ENCODE measurements around a stretch of chr17.

- PRO-cap: unidirectional peak, plus-strand start at chr17:80661410
Observed at GRCh38 chr17:80661339-80661631, 116.6 kb downstream of the RPTOR start.

DNA sequence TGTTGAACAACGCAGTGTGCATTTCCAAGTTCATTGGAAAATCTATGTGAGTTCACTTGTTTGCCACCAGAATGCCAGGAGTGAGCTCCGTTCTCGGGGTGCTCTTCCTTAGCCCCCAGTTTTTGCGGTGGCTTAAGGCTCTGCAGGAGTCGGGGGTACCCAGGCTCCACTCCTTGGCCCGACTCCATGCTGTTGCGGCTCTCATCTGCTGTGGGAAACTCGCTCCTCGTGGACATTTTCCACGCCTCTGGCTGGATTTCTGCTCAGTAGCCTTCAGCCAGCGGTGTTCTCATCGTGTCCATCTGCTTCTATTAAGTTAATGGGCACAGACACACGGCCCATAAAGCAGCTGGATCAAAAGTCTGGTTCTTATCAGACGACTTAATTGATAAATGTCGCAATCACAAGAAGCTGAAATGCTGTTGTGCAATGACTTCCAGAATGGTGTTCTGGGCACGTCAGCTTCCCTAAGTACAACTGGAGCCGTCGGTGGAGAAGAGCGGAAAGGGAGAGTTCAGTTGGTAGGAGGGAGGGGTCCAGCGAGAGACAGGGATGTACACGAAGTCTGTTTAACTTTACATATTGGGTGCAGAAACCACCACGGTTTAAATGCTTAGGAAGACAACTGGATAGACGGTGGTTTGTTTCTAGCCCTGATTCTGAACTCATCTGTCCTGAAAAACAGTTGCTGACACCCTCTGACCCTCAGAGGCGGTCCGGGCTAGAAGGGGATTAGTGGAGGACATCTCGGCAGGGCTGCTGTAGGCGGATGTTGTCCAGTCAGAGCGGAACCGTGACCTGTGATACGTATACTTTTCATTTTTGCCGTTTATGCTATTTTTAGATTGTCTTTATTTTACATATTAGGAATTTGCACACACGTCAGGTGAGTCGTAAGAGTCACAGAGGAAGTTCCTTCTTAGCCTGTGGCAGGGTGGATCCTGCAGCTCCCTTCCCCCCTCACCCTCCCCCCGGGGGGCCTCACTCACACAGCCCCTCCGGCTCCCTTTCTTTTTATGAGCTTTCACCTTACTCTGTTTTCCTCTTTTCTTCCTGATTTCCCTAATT lies 211.5 kb upstream of the CHMP6 start:
- PRO-cap: no peak

DNA sequence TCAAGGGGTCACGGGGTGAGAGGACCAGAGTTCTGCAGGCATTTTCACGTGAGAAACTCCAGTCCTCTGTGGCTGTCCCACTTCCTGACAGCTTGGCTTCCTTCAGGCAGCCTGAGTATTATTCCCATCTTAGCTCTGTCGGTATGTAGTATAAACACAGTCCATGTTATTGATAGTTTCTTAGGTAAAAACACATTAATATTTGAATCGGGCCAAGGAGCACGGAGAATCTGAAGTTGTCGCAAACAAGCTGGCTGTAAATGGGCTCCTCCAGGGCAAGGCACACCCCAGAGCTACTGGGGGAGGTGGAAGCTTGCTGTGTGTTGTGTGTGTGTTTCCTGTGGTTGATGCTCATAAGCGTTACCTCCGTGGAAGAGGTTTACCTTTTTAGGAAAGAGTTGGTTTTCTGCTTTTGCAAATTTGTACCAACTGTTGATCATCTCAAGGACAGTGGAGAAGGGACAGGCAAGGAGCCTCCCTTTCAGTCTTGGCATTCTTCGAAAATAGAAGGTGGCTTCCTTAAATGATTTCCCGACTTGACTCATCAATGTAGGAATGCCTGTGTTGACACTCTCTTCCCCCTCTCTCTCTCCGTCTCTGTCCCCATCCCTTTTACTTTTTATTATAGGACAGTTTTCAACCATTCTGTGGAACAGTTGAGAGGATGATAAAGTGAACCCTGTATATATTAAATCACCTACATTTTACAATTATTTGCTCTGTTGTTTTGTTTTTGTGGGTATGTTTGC lies 208.8 kb upstream of the CHMP6 start:
- PRO-cap: no peak

DNA sequence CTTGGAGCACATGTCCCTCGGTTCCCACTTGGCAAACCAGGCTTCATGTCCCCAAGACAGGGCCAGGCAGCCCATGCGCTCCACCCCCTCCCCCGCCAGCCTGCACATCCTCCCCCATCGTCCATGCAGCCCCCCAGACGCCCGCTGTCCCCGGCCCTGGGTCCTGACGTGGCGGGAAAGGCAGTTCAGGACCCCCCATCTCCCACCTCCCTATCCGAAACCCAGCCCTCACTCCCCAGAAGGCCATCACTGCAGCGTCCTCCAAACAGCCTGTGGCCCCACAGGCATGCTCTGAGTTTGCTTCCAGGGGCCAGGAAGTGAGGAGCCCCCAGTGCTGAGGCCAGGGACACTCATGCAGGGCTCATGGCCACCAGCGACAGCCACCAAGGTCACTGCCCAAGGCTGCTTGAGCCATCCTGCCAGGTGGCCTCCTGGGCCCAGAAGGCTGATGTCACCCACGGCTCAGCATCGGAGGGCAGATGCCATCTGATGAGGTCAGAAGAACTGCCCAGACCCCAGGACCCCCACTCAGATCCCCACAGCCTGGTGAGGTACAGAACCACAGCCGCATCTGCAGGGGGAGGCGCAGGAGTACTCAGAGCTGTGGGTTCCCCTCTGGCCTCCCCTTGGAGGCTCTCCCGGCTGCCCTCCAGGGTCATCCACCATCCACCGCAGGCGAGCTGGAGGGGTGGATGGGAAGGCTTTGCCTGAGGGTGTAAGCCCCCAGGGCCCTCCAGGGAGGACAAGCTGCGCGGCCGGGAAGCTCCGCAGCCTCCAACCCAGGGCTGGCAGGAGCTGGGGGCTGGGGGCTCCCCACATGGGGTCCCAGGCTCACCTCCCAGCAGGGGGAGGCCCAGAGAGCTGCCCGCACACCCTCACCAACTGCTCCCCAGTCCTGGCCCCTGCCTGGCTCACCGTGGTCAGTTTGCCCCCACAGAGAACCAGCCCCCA lies 20.2 kb upstream of the CHMP6 start:
- PRO-cap: no peak

- PRO-cap: no peak
Observed at GRCh38 chr17:81023457-81023825, 11.5 kb upstream of the BAIAP2 start.

GRCh38 chr17:81049917-81051079 lies 15.3 kb downstream of the BAIAP2 start:
- PRO-cap: unidirectional peak, plus-strand start at chr17:81050950

GRCh38 chr17:81120136-81120778 lies 45.0 kb upstream of the PVALEF start:
- PRO-cap: no peak

DNA sequence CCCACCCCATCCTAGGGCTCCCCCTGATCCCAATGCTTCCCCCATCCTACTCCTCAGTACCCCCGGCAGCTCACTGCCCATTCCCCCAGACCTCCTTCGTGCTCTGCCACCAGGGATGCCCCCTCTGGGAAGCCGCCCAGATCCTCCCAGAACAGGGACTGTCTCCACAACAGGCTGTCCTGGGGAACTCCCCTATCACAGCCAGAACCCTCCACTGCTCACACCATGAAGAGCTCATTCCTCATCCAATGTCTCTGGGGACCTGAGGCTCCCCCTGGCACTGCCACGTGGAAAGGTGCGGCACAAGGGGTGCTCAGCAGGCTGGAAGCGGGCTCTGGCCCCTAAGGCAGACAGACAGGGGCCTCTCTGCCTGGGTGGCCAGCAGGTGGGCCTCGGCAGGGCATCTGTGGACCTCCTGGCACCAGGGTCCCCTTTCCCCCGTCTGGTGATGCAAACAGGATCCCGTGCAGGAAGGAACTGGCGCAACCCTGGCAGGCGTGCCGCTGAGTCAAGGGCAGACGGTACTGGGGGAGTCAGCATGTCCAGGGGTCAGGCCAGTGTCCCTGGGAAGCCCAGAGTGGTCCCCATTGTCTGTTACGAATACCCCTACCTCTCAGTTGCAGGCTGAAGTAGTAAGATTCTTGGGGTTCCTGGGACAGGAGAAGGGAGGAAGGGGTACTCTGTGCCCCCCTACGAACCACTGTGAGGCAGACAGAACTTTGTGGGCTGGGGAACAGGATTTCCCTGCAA lies 14.7 kb upstream of the PVALEF start:
- PRO-cap: bidirectional peak, plus-strand start at position 517 of the sequence, minus-strand start at position 444 of the sequence

DNA sequence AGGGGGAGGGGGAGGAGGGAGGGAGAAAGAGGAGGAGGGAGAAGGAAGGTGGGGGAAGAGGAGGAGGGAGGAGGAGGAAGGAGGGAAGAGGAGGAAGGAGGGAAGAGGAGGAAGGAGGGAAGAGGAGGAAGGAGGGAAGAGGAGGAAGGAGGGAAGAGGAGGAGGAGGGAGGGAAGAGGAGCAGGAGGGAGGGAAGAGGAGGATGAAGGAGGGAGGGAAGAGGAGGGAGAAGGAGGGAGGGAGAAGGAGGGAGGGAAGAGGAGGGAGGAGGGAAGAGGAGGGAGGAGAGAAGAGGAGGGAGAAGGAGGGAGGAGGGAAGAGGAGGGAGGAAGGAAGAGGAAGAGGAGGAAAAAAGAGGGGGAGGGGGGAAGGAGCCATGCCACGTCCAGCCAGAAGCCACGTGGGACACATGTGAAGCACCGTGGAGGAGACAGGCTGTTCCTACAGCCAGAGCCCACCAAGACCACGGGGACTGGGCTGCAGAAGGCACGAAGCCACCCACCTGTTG lies 10.1 kb downstream of the NDUFAF8 start:
- PRO-cap: no peak

GRCh38 chr17:81251756-81253008 lies 13.1 kb downstream of the NDUFAF8 start:
- PRO-cap: no peak

- PRO-cap: no peak
Observed at GRCh38 chr17:81351468-81352027, 43.7 kb upstream of the BAHCC1 start.

DNA sequence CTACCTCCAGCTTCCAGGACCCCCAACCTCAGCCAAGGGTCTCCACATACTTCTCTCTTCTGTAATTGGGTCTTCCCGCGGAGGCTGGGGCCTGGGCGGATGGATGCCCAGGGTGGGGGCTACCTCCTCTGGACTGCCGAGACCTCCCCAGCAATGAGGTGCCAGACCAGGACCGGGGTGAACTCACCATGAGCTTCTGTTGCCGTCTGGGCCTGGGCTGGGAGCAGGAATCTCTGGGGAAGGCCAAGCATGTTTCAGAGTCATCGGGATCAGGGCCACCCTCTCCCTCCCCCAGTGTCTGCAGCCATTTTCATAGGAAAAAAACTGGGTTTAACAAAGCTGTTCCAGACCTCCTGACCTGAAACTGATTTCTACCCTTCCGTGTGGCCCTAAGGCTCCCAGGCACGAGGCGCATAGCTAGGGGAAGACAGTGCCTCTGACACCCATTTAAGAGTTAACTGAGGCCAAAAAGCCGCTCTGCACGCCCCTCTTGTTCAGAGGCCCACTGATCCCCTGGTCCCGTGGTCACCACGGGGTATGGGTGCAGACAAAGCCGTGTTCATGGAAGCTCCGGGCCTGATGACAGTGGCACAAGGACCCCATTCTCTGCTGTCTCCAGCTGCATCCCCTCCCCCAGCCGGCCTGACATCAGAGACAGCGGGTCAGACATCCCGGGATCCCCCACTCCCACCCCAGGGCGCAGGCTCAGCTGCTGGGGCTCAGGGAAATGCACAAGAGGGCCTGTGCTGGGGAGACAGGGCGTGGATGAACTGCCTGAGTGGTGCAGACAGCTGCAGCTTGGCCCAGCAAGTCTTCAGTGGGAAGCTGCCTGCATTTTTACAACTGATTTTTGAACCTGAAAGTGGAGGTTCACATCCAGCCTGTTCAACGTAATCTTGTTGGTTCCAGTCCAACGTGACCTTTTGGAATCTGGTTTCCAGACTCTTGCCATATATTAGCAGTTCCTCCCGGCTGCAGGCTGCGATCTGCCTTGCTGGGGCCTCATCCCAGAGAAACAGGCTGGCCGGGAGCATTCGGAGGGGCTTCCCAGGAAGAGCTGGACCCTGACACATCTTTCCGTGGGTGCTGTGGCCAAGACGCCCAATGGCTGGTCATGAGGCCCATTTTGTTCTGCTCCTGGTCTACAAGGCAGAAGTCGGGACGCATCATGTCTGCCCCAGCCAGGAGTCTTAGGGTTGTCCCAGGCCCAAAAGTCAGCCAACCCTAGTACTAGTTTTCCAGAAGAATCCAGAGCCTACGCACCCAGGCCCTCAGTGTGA lies 9.9 kb upstream of the BAHCC1 start:
- PRO-cap: no peak

- PRO-cap: no peak
Observed at GRCh38 chr17:81388886-81389525, 6.3 kb upstream of the BAHCC1 start.

DNA sequence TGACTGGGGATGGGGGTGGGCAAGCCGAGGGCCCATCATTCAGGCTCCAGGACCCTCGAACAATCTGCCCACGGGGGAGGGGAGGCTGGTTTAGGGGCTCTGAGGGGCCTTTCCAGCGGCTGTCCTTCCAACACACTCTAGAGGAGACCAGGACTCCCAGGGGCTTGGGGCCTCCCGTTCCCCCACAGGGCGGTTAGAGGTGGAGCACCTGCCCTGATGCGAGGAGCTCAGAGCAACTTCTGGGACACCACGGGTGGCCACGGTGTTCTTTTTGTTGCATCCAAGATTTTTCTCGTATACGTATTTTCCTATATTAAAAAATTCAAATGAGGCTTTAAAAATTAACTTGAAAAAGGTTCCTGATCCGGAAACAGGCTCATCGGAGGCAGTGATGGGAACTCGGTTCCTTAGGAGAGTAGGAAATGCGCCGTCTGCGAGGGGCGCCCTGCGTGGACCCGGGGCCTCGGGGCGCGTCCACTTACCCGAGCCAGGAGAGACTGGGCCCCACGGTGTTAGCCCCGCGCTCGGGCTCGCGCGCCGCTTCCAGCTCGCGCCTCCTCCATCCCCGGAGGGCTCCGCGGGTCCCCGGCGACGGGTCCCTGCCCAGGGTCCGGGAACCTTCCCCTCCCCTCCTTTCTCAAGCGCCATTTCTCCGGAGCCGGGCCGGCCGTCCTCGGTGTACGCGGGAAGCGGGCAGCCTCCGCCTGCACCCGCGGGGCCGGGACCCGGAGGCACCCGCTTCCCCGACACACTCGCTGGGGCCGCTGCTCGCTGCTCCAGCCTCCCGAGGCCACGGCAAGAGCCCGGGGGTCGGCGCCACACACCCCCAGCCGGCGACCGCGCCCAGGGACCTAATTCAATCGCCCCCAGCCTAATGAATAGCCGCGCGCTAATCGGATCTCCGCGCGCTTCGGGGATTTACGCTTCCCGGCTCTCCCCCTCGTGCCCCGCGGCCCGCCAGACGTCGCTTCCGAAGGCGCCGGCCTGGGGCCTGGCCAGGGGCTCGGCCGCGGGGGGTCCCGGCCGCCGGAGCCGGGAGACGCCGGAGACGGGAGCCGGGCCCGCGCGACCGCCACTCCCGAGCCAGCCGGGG lies 2.3 kb upstream of the BAHCC1 start:
- PRO-cap: no peak

DNA sequence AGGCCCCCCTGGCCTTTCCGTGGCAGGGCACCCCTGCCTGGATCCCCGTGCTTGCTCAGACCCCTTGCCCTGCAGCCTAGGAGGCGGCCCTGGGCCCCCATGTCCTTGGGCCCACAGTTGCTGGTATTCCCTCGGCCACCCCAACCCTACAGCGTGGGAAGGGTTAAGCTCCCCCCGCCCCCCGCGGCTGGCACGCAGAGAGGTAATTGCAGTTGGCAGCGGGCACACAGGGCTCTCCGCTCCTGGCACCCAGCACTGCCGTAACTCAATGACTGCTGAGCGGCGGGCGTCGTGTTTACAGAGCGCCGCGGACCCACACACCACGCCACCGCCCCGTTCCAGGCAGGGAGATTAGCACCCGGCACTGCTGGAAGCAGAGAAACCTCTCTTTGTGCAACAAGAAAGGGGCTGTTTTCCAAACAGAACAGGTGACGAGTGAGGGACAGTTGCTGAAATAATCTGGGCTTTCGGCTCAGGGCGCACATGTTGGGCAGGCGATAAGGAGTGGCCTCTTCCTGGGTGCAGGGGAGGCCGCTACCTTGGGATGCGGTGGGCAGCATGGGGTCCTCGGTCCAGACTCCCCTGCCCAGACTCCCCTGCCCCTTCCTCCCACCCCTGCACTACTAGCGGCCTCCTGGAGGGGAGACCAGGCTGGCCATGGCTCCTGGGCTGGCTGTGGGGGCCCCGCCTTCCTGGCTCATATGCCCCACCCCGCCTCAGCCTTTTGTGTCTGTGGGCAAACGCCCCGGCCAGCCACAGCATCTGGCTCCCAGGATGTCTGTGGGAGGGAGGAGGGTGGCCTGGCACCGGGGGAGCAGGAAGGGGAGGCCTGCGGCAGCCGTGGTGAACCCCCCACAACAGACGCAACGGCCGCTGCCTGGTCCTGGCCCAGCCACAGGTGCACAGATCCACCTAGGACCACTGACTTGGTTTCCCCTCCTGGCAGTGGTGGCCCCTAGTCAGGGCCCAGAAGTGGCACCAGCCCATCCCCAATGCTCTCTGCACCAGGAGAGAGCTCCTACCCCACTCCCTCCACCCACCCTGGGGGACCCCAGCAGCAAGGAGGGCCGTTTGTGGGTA lies 32.6 kb downstream of the BAHCC1 start:
- PRO-cap: no peak

DNA sequence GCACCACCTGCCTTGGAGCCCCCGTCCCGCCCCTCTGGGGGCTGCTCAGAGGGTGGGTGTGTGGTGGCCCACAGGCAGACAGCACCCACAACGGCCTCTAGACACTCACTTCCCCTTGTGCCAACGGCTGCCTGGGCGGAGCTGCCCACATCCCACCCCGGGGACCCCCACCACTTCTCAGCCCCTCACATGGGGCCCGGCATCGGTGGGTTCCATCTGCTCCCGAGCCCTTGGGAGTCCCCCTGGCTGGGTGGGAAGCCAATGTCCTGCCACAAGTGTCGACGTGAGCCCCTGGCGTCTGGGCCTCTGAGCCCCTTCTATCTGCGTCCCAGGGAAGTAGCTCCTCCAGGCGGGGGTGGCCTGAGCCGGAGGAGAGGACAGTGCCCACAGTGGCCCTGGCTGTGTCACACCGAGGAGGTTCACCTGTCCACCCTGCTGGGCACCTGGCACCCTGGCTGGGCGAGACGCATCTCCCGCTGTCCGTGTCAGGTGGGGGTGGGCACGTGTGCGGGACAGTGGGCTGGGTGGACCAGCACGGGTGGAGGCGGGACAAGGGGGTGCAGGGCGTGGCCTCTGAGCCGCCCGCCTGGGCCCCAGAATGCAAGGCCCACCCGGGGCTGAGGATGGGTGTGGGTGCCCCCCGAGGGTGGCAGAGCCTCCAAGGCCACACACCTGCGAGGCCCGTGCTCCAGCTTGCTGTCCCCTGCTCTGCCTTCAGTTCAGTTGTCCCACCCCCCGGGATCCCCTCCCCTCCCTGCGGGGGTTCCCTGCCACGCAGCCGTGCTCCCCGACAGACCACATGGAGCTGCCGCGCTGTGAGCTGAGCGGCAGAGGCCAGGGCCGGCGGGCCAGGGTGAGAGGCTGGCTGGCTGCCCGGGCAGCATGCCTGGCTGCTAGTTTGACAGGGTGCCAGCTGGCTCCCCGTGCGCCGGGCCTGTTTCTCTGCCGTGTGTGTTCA lies 33.7 kb downstream of the BAHCC1 start:
- PRO-cap: no peak

DNA sequence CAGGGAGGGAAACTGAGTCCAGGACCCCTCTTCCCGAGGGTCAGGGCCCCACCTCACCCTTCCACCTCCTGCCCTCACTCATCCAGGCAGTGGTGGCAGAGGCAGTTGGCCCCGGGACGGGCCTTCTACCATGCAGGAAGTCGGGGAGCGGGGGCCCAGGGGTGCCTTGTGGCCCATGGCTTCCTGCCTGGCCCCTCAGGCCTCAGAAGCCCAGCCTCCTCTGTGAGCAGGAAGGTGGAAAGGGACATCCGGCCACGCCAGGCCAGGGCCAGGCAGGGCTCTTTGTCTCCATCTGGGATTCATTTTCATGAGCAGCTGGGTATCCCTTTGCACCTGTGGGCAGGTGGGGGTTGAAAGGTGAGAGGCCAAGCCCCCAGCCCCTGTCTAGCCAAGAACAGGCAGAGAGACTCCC lies 58.5 kb downstream of the BAHCC1 start:
- PRO-cap: no peak

DNA sequence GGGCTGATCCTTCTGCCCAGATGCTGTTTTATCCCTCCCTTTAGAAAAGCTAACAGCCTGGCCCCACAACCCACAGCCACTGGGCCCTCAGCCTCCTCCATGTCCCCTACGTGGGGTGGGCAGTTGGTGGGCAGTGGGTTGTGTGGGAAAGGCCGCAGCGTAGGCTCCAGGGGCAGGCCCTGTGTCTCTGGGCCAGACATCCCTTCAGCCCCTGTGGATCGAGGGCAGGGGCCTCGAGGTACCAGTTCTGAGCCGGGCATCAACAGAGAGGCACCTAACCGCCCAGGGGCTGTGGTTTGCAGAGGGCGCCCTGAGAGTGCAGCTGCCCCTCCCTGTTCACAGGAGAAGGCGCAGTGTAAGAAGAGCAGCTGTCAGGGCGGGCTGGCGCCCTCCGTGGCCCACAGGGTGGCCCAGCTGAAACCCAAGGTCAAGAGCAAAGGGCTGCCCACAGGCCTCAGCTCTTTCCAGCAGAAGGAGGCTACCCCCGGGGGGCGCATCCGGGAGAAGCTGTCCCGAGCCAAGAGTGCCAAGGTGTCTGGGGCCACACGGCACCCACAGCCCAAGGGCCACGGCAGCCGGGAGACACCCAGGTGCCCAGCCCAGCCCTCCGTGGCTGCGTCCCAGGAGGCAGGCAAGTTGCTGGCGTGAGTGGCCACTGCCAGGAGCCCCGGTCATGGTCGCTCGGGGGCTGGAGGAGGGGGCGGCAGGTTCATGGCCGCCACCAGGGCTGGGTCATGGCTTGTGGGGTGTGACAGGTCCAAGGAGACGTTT lies 56.5 kb downstream of the ACTG1 start:
- PRO-cap: no peak

GRCh38 chr17:81459069-81459674 lies 53.4 kb downstream of the ACTG1 start:
- PRO-cap: no peak

DNA sequence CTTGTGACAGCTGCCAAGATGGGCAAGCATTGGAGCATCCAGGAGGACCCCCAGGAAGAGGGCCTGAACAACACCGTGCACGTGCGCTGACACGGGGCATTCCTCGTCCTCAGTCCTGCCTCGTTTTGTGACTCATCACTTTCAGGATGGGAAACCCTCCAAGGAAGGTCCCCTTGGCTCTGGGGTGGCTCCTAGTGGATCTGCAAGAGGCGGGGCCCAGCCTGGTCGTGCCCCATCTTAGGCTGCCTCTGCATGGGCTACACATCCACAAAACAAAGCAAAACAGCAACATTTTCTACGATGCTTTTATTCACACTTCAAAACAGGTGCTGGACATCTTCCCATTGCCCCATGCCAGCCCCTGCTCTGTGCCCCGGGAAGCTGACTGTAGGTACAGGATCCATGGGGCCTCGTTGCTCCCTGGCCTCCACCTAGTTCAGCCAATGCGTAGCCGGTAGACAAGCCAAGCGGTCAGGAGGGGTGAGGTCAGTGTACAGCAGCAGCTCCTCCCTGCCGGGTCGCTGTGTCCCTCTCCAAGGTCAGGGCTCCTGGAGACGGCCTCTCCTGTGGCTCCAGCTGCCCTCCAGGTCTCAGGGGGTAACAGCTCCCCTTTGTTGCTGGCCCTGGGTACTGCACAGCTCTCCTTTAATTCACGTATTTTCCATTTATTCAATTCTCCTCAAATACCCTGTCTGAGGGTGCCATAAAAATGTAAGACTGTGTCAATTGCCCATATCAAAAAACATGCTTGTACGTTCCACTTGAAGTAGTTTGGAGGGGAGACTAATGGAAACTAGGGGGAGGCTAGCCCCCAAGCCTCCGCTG lies 32.2 kb downstream of the ACTG1 start:
- PRO-cap: no peak

Measured in anterior vena cava (tissue), 1 donor.